Temporal lobe (tissue), 2 donors: ENCODE results near the genes TMEM238L and MYOCD.

- RAMPAGE, long total RNA: no peak
These were observed 116.2 kb upstream of the RCVRN start for GRCh38 chr17:10021187-10021817.

- RAMPAGE, long total RNA: no peak
These were observed 129.6 kb upstream of the RCVRN start for GRCh38 chr17:10034669-10035128.

DNA sequence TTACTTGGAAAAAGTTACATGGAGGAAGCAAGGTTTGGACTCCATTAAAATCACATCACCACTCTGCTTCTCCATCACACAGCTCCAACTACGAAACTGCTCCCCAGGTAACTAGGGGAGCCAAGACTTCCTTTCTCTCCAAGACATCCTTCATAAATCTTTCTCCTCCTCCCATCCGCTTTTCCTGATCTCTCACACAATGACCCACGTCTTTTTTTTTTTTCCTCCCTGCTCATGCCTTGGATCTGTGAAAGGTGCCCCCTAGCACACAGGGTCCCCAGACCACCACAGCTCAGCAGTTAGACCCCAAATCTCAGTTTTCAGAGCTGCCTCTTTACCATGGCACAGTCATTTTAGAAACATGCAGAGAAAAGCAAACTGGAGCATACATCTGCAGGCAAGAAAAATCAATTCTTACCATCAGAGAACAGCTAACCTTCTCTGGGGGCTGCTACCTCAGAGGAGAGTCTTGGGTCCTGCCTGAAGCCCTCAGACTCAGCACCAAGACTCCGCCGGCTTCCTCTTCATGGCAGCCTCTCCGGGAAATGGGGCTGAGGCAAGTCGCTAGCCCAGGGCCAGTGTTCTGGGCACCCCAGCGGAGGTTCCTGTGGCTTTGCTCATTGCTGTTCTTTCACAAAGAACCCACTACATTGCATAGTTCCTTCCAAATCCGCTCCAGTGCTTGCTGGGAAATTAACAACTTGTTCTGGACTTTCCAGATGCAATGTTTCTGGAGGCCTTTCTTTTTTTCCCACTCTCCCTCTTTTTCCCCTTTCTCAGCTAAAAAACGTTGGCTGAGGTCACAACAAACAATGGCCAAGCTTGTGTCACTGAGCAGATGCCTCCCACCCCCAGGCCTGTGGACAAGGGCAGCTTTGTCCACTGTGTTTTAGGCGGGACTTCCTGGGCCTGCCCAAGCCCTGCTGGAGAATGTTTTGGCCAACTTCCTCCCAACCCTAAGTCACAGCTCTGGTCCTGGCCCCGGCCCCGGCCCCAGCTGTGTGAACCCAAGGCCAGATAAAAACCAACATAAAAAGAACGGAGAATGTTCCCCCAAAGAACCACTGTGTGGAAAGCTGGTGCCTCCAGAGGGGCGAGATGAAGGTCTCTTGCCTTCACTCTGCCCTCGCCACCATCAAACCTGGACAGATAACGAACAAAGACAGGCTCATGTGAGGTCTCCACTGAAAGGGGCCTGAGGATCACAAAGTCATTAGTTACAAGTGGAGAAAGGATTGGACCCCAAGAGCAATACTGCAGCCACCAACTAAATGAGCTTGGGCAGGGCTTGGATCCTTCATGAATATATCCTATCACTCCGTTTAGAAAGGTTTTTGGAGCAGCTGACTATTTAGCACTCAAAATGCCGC is 131.4 kb upstream of the RCVRN start:
- RAMPAGE, long total RNA: no peak

DNA sequence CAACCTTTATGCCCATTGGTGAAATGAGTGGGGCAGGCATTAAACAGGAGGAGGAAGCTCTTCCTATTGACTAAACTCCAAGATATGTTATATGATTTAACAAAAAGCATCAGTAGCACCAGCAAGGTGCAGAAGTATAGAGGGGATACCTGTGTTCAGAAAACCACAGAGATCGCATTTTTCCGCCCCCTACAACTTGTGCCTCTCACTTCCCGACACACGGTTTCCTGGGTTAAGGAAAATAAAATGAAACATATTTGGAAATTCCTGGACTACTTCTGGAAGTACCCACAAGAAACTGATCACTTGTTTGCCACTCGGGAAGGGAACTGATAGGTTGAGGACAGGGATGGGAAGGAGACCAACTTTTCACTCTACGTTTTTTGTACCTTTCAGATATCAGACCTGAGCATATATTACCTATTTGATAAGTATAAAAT is 85.0 kb downstream of the GAS7 start:
- RAMPAGE, long total RNA: no peak

- RAMPAGE, long total RNA: no peak
These were observed 26.9 kb downstream of the MYH3 start for GRCh38 chr17:10630162-10630639.

- RAMPAGE, long total RNA: no peak
These were observed at the start of gene TMEM238L for GRCh38 chr17:10803403-10804433. TSS of gene TMEM238L (minus strand) at chr17:10804099.

DNA sequence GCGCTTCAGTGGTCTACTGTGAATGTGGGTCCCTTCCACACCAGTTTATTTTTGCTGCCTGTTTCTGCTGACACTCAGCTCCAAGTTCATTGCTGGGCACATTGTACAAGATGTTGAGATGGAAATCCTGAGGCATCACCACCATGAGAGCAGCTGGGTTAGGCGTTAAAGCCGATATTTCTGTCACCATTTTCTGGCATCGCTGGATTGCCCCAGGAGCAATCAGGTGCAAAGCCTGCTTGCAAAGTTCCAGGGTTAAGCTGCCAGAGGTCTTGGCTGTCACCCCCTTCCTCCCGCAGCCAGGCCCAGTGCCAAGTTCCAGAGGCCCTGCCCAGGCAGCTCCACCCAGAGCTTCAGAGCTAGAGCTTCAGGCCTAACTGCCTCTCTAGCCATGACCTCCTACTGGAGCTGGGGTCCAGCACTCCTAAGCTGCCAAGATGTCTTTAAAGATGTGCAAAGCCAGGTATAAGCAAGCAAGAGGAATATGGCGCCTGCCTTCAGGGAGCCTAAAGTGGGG is 8.7 kb upstream of the TMEM238L start:
- RAMPAGE, long total RNA: no peak

- RAMPAGE, long total RNA: no peak
These were observed 5.9 kb upstream of the PIRT start for GRCh38 chr17:10843732-10844165.

DNA sequence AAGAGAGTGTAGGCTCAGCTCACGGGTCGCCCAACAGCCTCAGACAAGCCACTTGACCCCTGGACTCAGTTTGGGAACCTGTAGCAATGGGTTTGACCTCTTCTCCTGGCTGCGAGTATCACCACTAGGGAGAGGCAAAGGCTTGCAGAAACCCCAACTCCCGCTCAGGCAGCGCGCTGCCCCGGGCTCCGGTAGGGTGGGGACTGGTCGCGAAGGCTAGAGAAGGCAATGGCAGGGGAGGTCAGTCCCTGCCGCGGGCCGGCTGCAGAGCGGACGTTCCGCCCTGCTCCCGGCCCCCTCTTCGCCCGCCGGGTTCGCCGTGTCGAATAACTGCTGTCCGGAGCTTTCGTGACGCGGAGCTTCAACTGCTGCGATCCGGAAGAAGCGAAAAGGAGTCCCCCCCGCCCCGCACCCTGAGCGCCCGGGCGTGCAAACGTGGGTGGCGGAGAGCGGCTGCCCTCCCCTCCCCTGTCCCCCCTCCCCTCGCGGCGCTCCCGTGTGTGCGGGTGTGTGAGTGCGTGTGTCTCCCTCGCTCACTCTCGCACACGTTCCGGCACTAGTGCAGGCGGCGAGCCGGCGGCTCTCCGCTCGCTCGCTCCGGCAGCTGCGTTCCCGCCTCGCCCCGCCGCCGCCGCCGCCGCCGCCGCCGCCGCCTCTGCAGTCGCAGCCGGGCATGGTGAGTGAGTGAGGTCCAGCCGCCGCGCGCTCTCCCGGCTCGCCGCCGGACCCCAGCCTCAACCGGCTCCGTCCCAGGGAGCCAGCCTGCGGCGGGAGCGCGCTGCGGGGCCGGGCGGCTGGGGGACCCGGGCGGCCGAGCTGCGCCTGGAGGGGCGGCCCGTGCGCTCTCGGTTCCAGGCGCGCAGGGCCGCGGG is 767 bp upstream of the SHISA6 start:
- RAMPAGE, long total RNA: no peak

- RAMPAGE, long total RNA: no peak
These were observed 48.5 kb downstream of the ZNF18 start for GRCh38 chr17:11948799-11949222.

GRCh38 chr17:12023968-12024360 is 3.3 kb downstream of the MAP2K4 start:
- RAMPAGE, long total RNA: no peak

GRCh38 chr17:12665270-12666361 is at the start of gene MYOCD:
TSS of gene MYOCD (plus strand) at chr17:12665890.
- RAMPAGE, long total RNA: no peak

DNA sequence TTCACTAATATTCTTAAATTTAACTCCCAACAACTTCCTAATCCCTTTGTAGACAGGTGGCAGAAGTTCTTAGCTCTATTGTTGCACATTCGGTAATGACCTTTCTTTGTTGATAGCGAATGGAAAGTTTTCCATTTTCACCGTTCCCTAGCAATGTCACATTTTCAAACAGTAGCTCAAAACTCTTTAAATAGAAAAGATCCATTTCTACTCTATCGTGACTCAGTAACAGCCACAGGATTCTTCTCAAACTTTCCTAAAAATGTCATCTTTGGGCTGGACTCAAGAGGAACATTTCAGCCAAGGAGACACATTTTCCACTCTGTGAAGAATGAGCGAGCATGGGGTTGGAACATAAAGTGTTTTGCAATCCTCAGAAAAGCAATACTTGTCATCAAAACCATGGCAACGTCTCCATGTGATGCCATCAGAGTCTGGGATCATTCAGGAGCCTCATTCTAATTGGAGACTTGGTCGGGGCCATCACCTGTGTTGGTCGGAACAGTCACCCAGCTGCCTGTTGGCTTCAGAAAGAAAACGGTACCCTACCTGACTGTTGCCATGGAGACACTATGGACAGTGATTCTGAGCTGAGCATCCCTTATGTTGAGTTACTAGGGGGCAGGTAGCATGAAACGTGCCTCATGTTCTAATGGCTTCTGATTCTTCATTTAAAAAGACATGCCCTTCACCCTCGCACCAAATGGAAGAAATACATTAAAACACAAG is 25.4 kb downstream of the MYOCD start:
- RAMPAGE, long total RNA: no peak

GRCh38 chr17:12831178-12831432 is 41.8 kb downstream of the ARHGAP44 start:
- RAMPAGE, long total RNA: no peak

GRCh38 chr17:14119615-14119993 is 50.3 kb downstream of the COX10 start:
- RAMPAGE, long total RNA: no peak

DNA sequence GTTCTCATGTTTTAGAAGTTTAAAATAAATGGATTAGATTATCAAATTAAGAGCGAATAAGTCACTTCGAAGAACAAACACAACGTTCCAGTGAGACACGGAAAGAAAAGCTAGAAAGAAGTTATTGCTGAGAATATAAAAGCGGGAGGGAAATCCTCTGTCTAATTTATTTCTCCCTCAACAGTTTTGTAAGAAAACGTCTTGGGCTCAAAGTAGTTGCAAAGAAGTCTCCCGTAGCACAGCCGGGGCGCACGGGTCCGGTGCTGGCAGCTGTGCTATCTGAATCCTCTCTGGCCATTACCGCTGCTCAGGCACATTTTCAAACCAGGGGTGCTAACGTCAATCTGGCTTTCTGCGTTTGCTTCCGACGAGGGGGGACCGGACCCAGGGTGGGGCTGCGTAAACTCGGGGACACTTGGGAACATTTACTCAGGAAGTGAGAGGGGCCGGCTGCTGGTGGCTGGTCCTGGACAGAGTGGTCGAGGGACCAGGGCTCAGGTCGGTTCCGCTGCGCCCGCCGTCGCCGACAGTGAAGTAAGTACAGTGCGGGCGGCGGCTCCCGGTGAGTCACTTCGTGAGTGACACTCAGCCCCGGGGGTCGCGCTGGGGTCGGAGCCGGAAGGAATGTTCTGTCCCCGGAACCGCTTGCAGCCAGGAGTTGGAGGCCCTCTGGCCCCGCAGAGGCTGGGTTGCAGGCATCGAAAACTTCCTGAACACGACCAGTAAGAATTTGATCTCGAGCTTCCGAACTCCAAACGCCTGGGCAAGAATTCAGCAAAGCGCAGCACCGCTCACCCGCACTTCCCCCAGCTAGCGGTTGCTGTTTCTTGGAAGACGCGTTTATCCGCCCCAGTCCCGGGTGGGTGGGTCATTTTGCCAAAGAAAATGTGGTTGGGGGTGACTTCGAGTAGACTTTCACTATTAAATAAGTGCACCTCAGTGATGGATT is 1.5 kb upstream of the HS3ST3B1 start:
- RAMPAGE, long total RNA: no peak

DNA sequence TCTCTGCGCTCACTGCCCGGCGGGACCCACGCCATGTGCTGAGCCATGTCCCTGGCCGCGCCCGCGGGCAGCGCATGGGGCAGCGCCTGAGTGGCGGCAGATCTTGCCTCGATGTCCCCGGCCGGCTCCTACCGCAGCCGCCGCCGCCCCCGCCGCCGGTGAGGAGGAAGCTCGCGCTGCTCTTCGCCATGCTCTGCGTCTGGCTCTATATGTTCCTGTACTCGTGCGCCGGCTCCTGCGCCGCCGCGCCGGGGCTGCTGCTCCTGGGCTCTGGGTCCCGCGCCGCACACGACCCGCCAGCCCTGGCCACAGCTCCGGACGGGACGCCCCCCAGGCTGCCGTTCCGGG is 538 bp downstream of the HS3ST3B1 start:
- RAMPAGE, long total RNA: no peak

DNA sequence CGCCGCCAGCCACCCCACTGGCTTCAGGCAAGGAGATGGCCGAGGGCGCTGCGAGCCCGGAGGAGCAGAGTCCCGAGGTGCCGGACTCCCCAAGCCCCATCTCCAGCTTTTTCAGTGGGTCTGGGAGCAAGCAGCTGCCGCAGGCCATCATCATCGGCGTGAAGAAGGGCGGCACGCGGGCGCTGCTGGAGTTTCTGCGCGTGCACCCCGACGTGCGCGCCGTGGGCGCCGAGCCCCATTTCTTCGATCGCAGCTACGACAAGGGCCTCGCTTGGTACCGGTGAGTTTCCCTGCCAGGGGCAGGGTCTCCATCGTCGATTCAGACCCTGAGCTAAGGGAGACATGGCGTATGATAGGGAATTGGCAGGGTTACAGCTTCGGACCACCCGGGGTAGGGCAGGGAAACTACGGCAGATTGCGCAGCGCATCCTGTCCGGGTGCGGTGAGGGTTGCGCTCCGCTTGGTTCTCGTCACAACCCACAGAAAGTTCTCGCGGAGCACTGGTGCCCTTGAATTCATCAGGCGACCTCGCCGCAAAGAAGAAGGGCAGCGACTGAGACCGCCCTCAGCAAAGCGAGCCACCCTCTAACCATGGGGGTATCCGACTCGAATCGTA is 1.0 kb downstream of the HS3ST3B1 start:
- RAMPAGE, long total RNA: no peak

DNA sequence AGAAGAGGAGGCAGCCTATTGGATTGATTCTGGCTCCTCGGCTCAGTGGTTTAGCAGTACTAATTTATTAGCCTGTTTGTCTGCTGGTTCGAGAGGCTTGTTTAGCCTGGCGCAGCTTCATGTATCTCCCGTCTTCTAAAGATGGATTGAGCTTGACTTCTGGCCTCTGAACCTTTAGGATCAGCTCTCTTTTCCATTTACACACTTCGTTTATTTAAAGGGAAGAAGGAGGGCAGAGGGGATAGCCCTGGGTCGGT is 20.3 kb downstream of the HS3ST3B1 start:
- RAMPAGE, long total RNA: no peak

GRCh38 chr17:14329860-14331070 is 29.4 kb downstream of the HS3ST3B1 start:
- RAMPAGE, long total RNA: no peak